Type B pancreatic cell (in vitro differentiated cells): ENCODE data around the genes IER5 and RGS8.

GRCh38 chr1:180503320-180503746, 956 bp upstream of the ACBD6 start:
- PRO-cap = no peak

GRCh38 chr1:180611157-180612110, 20.4 kb upstream of the XPR1 start:
- PRO-cap = no peak

- PRO-cap = no peak
These were observed 41.6 kb downstream of the KIAA1614 start for GRCh38 chr1:180953903-180954992.

DNA sequence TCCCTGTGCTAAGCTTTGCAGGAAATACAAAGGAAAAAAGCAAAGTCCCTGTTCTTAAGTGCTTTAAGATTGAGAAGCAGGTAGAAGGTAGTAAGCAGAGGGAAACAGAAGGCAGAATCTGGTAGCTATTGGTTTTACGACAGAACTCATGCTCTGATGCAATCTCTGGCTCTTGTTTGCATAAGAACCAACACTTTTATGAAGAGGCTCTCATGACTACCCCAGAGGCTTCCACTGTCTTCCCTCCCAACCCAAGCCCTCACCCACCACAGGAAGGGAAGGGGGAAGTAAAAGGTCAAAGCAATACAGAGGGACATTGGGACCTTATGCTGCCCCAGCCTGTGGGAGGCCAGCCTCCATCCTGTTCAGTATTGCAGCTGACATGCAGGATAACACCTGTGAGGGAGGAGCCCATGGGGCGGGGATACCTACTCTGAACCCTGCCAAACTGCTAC, 9.2 kb downstream of the MR1 start:
- PRO-cap = no peak

- PRO-cap = bidirectional peak, plus-strand start at chr1:181088700, minus-strand start at chr1:181088501
These were observed at the start of gene IER5 for GRCh38 chr1:181088583-181089002. Gene IER5 (plus strand): TSS chr1:181088700.

DNA sequence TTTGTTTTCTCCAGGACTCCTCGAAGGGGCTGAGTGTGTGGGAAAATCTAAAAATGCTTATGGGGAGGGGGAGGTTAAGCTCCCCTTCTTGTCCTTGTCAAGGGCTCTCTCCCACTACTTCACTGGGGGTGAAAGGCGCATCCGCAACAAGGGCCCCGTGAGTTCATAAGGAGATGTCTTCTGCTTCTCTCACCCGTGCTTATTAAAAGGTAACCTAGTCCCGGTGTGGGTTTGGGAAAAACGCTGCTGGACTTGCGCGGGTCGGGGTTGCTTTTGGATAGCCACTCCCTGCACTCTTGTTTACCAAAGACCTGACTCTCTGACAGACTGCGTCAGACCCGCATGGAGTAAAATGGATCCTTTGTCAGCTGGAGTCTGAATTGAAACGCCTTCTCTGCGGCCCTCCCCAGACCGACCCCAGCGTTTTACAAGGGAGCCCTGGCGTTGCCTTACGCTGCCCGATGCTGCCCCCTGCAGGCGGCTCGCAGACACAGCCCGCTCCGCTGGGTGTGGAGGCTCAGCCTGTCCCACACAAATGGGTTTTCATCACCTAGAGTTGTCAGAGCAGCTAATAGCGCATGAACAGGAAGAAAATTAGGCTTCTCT, 53.8 kb downstream of the IER5 start:
- PRO-cap = no peak

- PRO-cap = no peak
These were observed 101.5 kb downstream of the IER5 start for GRCh38 chr1:181190051-181190272.

DNA sequence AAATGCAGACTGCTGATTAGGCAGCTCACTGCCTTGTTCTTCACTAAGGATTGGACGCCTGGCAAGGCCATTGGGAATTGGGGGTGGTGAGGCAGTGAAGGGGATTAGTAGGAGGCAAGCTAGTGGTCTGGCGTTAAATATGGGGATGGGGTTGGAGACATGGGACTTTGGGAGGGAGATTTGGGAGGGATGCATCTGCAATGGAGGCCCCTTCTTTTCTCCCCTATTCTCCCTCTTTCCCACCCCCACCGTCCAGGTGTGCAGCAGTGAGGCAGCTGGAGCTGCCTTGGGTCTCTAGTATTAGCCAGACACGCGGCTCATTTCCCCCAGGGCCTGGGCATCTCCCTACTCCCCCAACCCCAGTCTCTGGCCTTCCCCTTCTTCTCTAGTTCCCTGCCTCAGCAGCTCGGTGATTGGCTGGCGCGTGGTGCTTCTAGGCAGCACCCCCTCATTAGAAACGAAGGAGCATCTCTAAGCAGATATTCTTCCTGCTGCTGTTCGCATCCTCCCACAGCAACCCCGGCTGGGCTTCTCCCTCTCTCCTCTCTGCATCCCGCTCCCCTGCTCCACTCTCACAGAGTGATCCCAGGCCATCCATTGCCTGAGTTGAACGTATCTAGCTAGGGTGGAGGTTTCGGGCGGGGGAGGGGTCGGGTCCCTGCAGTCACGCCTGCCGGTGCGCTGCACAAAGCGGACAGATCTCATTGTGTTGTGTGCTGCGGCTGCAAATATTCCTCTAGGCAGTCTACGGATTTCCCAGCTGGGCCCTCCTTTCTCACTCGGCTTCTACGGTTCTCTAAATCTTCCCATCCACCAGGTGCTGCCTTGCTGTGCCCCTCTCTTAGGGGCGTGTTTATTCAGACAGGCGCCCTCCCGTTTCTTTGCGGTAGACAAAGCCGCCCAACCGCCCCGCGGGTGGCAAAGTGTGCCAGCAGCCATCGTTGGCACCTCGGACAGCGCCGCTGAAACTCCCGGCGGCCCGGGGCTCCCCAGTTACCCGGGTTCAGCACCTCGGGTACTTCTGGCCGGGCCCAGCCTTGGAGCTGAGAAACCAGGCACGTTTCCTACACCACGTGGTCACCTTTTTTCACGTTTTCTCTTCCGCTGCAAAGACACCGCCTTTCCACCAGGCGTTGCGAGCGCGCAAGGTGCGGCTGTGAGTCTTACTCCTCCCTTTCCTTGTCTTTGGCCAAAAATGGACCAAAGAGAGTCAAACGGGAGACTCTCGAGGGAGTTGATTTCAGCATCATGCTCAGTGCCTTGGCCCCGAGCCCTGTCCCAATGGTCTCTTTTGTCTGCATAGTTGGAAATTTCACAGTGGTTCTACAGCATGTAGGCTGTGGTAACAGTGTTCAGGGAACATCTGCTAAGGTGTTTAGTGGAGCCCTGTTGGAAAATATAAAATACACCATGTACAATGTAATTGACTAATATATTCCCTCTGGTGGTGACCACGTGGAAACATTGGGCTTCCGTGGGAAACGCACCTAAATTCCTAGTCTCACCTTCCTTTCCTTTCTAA, 2.2 kb downstream of the CACNA1E start:
- PRO-cap = no peak

DNA sequence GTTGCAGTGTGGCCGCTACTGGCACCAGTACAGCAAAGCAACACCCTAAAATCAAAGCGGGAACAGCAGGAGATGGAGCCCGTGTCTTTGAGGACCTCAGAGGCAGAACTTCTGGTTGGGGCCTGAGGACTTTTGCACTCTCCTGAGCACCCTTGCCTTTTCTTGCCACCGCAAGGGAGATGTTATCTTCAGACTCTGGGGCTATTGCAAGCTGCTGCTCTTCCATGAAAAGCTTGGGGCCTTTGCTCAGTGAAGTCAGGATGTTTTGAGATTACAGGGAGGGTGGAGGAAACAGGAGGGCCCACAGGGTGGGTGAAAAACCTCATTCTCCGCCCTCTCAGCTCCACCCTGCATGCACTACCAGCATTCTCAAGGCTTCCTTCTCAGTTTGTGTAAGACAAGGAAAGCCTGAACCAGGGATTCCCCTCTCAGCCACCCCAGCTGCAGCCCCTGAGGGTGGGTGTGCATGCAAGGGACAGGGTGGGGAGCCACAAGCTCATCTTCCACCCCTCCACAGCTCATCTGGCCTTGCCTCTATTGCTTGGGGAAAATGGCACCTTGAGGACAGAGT, 25.8 kb upstream of the ZNF648 start:
- PRO-cap = no peak

DNA sequence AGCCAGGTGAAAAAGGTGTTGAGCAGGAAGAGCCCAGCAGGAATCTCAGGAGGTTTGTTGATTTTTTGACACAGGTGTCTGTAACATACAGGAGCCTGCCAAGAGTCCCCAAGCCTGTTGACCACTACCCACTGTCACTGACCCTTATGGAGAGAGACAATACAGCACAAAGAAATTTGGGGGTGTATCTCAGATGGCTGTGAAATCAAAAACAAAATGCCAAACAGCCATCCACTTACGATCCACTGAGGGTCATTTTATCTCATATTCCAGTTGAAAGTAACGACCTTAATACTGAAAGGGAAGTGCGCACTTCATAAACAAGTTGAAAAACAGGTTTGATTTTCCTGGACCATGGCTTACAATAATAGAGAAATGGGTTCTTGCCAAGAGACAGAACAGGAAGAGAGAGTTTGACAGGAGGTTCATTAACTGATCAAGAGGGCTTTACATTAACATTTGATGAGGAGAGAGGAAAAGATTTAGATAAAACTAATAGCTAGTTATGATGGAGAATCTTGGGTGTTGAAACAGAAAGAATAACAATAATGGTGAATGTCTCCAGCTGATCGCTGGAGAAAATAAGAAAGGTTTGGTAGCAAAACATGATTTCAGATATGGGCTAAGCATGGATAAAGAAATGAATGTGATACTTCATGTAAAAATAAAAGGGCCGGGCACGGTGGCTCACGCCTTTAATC, 163.4 kb downstream of the GLUL start:
- PRO-cap = no peak

- PRO-cap = no peak
These were observed 150.0 kb downstream of the GLUL start for GRCh38 chr1:182241562-182242013.

DNA sequence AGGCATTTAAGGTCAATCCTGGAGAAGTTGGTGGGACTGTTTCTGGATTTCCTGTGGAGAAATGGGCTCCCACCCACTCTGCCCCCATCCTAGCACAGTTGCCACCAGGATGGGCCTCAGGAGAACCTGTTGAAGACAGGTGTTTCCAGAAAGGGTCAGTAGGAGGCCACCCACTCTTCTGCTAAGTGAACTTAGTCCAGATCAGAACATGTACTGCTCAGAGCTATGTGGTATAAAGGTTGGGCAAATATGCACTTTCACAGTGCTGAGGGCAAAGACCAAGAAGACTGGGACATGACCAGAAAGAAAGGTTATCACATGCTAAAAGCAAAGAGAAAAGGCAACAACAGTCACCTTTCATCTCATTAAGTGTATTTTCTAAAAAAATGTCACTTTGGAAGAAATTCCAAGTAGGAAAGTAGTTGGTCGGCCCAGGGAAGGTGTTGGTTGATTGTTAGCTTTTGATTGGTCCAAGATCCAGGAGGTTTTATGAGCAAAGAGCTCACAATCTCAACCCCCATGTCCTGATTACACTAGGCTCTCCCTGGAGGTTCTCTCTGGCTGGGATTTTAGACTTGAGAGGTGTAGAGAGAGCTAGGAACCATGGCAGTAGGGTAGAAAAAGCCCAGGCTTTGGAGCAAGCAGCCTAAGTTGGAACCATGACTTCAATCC, 102.8 kb downstream of the GLUL start:
- PRO-cap = no peak

DNA sequence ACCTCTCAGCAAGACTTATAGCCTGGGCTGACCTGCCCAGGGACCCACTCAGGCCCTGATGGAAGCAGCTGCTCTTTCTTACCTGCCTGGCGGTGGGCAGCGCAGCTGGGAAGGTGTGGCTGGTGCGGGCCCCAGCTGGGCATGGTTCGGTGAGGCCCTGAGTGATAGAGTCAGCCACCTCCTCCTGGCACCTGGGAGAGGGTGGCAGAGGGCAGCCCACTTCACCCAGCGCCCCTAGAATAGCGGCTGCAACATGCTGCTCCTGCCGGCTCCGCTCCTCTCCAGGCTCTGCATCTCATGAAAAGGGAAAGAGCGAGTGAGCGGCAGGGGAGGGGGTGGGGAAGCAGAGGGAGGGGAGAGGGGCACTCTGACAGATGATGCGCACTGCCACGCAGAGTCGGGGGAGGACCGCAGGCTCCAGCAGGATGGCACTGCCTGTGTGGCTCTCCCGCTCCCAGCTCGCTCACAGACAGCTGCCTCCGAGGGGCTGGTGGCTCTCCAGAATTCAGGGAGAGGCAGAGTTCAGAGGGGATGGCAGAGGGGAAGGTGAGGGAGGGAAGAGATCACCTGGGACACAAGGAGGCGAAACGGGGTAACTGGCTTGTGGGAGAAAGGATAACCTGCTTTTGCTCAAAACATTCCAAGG, at the start of gene RGS8:
Gene RGS8, minus strand, starts transcription at position 318 of the 646 bp plus-strand sequence.
- PRO-cap = no peak

GRCh38 chr1:182739533-182739999, 50.0 kb upstream of the NPL start:
- PRO-cap = no peak

DNA sequence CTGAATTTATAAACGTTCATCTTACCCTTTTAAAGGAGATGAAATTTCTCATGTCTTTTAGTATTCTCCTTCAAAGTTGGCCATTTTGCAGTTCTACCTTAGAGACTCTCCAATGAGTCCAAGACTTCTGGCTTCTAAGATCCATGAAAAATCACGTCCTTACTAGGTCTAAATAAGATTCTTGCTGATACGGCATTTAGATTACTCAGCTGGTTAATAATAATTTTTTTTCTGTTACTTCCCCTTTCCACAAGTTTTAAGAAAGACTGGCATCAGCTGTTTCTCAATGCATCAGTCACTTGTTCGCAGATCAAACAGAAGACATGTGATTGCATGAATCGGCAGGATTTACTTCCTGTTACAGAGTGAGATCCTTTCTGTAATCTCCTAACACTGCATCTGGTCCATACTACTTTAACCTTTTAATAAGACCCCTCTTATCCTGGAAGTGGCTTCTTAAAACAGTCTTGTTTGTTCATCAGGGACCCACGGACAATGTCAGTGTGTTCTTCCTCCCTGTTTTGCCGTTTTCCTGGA, 6.0 kb downstream of the NPL start:
- PRO-cap = no peak

GRCh38 chr1:182861517-182862576, 22.7 kb downstream of the DHX9 start:
- PRO-cap = no peak

- PRO-cap = unidirectional peak, plus-strand start at chr1:182866493
These were observed 27.1 kb downstream of the DHX9 start for GRCh38 chr1:182866139-182866833.

- PRO-cap = no peak
These were observed 33.9 kb downstream of the DHX9 start for GRCh38 chr1:182873023-182873559.

DNA sequence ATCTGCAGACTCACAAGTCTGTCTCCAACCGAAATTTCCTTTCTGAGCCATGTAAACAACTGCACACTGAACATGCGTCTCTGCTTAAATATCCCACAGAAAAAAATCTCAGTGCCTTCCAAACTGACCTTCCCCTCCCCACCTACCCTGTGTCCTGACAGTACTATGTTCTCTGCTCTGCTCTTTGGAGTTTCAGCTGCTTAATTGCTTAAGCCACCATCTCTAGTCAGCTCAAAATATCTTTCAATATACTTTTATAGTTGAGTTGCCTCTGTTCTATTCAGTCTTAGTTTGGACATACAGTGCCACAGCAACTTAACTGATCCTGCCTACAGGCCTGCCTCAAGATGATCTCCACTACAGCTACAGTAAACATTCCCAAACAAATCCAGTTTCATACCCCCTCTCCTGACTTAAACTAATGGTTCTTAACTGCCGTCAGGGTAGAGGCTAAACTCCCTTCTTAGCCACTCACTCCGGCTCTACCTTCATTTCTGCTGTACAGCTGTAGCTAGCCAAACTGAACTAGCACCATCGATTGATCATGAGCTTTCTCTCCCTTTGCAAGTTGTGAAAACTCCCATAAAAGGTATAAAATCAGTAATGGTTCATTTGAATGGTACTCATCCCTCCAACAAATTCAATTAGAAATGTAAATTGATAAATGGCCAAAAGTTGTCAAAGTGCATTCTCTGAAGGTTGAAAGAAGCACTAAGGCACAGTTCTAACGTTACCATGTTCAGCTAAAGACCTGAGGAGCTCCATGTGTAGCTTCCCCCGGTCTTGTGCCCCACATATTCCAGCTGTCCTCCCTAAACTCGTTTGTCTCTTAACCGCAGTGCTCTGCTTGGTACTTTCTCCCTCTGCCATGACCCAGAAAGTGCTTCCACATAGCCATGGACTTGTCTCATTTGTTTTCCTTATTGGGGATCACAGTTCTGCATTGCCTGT, 49.6 kb downstream of the DHX9 start:
- PRO-cap = no peak

DNA sequence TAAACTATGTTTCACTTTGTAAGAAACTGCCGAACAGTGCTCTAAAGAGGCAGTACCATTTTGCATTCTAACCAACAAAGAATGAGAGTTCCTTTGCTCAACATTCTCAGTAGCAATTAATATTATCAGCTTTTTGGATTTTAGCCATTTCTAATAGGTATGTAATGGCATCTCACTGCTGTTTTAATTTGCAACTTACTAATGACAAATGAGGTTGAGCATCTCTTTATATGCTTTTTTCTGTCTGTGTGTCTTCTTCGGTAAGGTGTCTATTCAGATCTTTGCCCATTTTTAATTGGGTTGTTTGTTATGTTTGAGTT, 18.8 kb downstream of the SHCBP1L start:
- PRO-cap = no peak